ENCODE measurements around a stretch of chr22.

- RAMPAGE, total RNA, result no peak
Observed at GRCh38 chr22:46917980-46918620, 155.7 kb downstream of the TBC1D22A start.

GRCh38 chr22:46942572-46942880, 180.1 kb downstream of the TBC1D22A start:
- RAMPAGE, total RNA, result no peak

GRCh38 chr22:46979516-46980037, 217.1 kb downstream of the TBC1D22A start:
- RAMPAGE, total RNA, result no peak

DNA sequence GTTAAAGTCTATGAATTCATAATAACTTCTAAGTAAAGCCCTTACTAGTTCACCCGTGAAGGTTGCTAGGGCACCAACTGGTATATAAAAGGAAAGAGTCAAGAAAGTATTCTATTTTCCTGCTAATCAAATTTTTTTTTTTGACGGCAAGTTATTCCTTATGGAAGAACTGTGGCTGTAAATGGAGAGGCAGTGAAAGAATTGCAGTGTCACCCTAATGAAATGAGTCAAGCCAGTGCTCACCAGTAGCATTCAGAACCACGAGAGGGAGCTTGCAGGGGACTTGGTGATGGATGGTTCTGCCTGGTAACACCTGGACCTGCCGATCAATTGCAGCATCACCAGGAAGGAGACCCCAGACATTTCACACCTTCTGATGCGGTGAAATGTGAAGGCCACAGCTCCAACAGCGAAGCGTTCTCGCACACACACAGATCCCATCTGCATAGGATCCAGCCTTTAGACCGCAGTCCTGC, 326.1 kb downstream of the TBC1D22A start:
- RAMPAGE, total RNA, result no peak

GRCh38 chr22:47129862-47130529, 367.5 kb downstream of the TBC1D22A start:
- RAMPAGE, total RNA, result no peak

GRCh38 chr22:47158149-47159101, 396.0 kb downstream of the TBC1D22A start:
- RAMPAGE, total RNA, result no peak

DNA sequence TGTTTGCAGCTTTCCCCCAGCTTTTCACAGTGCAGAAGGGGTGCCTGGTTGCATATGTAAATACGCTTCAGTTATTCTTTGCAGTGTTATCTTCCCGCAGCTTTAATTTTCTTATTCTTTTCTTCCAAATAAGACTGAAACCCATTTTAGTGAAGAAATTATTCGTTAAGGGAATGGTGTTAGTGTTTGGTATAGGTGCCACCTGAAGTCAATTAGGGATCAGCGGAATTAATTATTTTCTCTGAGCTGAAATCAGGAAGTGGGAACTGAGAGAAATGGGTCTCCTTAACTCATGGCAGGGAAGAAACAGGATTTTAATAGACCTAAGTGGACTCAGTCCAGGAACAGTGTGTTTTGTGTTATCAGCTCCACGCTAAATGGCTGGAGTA, 515.3 kb downstream of the TBC1D22A start:
- RAMPAGE, total RNA, result no peak

- RAMPAGE, total RNA, result no peak
Observed at GRCh38 chr22:47703747-47704176, 785.6 kb upstream of the TAFA5 start.

GRCh38 chr22:47788455-47788718, 701.0 kb upstream of the TAFA5 start:
- RAMPAGE, total RNA, result no peak

DNA sequence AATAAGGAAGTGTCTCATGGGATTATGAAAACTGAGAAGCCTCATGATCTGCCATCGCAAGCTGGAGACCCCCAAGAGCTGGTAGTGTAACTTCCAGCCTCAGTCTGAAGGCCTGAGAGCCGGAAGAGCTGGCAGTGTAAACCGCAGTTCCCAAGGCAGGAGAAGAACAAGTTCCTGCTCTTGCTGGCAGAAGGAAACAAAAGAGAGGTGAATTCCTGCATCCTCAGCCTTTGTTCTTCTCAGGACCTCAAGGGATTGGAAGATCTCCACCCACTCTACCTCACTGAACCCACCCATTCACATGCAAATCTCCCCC, 416.7 kb upstream of the TAFA5 start:
- RAMPAGE, total RNA, result no peak

- RAMPAGE, total RNA, result no peak
Observed at GRCh38 chr22:48490564-48491010, 1.2 kb downstream of the TAFA5 start.

DNA sequence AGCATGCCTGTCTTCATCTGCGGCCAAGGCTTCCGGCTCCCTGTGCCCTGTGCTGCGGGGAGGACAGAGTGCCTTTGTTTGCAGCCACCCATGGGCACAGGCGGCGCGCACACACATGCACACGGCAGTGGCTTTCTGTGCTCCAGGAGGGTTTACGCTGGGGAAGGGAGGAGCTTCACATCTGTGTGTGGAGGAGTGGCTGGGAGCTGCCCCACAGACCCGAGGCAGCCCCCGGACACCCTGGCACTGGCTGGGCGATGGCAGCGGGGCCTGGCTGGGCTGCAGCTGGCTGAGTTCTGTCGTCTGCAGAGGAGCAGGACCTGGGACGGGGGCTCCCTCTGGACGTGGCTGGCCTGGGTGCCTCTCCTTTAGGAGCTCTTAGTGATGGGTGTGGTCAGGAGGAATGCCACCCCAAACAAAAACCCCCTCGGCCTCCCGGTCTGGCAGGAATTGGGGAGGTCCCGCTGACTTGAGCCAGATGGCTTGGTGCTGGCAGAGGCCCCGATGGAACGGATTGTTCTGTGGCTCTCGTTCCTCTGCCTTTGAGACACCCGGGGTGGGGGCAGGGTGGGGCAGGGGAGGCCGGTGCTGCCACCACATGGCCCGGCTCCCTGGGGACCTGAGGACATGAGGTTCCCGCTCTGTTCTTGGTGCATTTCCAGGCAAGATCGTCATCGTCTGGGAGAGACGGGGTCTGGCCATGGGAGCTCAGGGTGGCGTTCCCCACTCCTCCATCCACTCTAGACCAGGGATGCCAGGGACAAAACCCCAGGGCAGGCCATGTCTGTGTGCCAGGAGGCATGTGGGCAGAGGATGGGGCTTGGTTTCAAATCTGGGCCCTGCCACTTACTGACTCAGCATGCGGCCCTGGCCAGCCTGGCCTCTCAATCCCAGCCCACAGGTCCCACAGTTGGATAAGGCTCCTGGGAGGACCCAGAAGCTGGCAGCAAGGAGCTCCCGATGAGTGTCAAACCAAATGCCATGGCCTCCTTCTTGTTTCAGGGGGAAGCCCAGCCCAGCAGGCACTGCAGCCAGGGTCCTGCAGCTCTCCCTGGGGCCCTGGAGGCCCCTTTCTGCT, 47.6 kb downstream of the TAFA5 start:
- RAMPAGE, total RNA, result no peak

DNA sequence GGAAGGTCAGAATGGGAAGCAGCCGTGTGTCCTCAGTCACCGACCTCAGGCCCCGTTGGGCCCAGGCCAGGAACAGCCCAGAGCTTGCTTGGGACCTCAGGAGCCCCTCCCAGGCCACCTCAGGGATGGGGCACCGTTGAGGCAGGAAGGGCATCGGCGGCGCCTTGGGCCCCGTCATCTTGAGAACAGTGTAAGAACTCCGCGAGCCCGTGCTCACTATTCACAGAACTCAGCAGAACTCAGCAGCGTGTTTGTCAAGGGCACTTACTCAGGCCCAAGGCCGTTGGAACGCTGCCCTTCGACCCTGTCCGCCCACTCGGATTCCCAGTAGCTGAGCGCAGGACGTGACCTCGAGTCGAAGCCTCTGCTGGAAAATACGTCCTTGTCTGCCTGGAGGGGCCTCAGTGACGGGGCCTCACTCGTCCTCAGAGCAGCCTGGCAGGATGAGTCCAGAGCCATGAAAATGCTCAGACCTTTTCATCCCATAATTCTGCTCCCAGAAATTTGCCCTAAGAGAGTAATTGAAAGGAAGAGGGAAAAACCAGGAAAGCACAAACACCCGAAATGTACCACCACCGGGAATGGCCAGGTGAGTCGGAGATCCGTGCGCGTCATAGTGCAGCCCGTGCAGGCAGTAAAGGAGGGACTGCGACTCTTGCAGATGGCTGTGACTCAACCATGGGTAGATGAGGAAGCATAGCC, 203.6 kb downstream of the TAFA5 start:
- RAMPAGE, total RNA, result no peak

DNA sequence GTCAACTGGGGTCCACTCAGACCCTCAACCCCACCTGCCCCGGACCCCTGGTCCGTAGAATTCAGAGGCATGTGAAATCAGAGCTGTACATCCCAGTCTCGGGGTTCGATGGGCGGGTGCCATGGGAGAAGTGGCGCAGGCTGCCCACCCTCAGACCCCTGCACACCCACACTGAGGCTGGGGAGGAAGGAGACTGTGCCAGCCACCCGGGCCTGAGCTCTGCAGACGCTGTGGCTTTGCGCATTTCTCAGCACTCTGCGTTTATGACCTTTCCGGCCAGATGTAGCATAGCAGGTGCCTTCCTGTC, 206.6 kb downstream of the TAFA5 start:
- RAMPAGE, total RNA, result no peak

GRCh38 chr22:49057993-49058205, 568.5 kb downstream of the TAFA5 start:
- RAMPAGE, total RNA, result no peak

- RAMPAGE, total RNA, result no peak
Observed at GRCh38 chr22:49562825-49563403, 264.8 kb downstream of the BRD1 start.

DNA sequence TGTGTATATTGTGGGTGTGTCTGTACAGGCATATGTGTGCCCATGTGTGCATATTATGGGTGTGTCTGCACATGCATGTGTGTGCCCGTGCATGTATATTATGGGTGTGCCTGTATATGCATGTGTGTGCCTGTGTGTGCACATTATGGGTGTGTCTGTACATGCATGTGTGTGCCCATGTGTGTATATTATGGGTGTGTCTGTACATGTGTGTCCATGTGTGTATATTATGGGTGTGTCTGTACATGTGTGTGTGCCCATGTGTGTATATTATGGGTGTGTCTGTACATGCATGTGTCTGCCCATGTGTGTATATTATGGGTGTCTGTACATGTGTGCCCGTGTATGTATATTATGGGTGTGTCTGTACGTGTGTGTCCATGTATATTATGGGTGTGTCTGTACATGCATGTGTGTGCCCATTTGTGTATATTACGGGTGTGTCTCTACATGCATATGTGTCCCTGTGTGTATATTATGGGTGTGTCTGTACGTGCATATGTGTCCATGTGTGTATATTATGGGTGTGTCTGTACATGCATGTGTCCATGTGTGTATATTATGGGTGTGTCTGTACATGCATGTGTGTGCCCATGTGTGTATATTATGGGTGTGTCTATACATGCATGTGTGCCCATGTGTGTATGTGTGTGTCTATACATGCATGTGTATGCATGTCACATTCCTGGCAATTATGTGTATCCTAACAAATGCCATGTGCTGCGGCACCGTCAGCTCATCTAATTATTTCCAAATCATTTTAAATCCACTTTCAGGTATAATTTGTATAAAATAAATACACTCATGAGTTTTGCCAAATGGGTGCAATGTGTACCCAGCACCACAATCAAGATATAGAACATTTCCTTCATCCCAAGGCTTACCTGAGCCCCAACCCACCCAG, 217.0 kb downstream of the BRD1 start:
- RAMPAGE, total RNA, result no peak

DNA sequence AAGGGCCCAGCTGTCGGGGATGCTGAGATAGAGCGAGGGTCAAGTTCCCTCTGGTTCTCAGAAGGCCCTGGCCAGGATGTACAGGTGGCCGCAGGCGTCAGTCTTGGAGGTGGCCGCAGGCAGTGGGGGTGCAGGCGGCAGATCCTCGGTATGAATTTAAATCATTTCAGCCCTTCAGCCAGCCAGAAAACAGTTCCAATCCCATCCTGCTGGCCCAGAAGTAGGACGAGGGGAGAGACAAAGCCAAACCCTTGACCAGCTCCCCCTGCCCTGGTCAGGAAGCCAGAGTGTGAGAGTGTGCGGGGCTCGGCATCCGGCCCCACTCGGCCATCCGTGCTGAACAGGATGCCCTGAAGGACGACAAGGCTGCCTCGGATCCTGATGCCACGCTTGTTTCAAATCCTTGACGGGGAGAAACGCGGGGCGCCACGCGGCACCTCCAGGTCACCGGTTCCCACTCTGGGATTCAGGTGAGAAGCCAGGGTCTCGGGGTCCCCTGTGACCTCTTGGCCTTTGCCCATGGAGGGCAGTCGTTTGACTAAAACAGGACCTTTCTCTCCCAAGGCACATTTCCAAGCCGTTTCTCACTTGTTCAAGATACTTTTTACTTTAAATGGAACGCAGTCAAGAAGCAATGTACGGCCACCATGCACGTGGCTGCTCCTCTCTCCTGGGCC, 167.8 kb downstream of the BRD1 start:
- RAMPAGE, total RNA, result no peak

GRCh38 chr22:49724745-49725304, 102.8 kb downstream of the BRD1 start:
- RAMPAGE, total RNA, result no peak

- RAMPAGE, total RNA, result no peak
Observed at GRCh38 chr22:49826370-49826591, 1.4 kb downstream of the BRD1 start.